Anterior vena cava (tissue), 1 donor: Measurements from ENCODE around the genes PLEKHG5, TAS1R1 and TNFRSF9.

- PRO-cap = no peak
Measured at GRCh38 chr1:6440227-6441233, 16.0 kb downstream of the ESPN start.

- PRO-cap = no peak
Measured at GRCh38 chr1:6447632-6448712, 18.0 kb downstream of the TNFRSF25 start.

GRCh38 chr1:6448898-6449644, 16.9 kb downstream of the TNFRSF25 start:
- PRO-cap = no peak

- PRO-cap = no peak
Measured at GRCh38 chr1:6450638-6451559, 15.1 kb downstream of the TNFRSF25 start.

DNA sequence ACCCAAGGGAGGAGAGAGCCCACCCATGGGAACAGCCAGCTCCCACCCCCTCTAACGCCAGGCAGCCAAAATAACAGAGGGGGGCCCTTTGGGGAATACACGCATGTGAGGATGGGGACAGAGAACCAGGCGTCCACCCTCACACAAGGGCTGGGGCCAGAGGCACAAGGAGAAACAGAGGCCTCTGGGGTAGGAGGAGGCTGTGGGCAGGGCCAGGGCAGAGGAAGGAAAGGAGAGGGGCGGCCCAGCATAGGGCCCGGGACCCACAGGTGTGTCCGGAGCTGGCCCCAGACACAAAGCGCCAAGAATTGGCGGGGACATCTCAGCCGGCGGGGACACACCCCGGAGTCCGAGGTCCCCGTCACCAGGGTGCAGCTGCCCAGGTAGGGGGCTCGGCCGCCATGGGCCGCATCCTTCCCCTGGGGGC, 6.7 kb downstream of the PLEKHG5 start:
- PRO-cap = no peak

DNA sequence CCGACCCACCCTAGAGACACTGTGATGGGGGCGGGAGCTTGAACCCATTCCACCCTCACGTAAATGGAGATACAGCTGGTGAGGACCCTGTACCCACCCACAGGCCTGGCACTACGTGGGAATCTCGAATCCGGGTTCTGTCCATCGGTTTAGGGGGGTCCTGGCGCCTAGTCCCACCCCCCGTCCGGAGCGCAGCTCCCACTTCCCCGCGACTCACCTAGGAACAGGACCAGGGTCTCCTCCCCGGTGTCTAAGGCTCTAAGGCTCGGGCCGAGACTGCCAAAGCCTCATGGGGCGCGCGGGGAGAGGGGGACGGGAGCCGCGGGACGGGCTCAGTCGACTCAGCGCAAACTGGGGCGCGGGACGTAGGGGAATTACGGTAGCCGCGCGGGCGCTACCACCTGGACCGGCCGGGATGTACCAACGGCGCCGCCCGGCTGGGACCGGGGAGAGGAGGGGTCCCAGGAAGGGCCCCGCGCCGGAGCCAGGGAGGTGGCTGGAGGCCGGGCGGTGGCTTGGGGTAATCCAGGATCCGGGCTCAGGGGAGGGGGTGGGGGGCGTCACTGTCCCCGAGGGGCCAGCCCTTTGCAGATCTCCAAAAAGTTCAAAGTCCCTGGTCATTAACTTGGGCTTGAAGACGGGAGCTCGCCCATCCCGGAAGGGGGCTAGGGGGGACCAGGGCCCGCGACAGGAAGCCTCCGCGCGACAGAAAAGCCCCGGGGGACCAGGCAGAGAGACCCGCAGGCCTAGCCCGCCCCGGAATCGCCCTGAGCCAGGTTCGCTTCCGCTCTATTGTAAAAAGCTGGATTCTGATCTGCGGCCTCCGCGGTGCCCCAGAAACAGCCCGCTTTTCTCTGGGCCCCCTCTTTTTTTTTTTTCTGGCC, 997 bp downstream of the PLEKHG5 start:
- PRO-cap = unidirectional peak, minus-strand start at position 353 of the sequence

GRCh38 chr1:6491112-6492118, at the start of gene PLEKHG5:
Gene PLEKHG5, minus strand, starts transcription at chr1:6491667.
- PRO-cap = no peak

- PRO-cap = no peak
Measured at GRCh38 chr1:6496202-6496791, 4.8 kb upstream of the PLEKHG5 start.

GRCh38 chr1:6501722-6503224, 10.8 kb upstream of the PLEKHG5 start:
- PRO-cap = no peak

DNA sequence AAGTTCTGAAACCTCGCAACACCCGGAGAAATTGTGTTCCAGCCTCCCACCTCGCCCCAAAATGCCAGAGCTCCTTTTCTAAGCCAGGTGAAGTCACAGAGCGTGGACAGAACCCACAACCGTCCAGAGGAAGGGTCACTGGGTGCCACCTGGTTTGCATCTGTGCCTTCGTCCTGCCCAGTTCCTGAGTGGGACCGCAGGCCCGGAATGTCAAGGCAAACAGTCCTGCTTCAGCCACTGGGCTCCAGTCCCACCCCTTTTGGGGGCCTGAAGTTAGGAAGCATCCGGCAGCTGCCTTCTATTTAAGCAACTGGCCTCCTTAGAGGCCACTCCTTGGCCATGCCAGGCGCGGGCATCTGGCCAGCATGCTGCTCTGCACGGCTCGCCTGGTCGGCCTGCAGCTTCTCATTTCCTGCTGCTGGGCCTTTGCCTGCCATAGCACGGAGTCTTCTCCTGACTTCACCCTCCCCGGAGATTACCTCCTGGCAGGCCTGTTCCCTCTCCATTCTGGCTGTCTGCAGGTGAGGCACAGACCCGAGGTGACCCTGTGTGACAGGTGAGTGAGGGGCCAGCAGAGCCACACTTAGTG, at the start of gene TAS1R1:
TSS of gene TAS1R1 (plus strand) at position 299 of the 589 bp plus-strand sequence.
- PRO-cap = no peak

GRCh38 chr1:7150683-7151128, 365.5 kb downstream of the CAMTA1 start:
- PRO-cap = no peak

- PRO-cap = bidirectional peak, plus-strand start at chr1:7471136, minus-strand start at chr1:7470987
Measured at GRCh38 chr1:7470870-7471584, 300.1 kb upstream of the VAMP3 start.

- PRO-cap = no peak
Measured at GRCh38 chr1:7572771-7573183, 198.3 kb upstream of the VAMP3 start.

- PRO-cap = bidirectional peak, plus-strand start at chr1:7704716, minus-strand start at chr1:7704599
Measured at GRCh38 chr1:7704434-7705193, 66.5 kb upstream of the VAMP3 start.

GRCh38 chr1:7780628-7781231, 3.4 kb upstream of the PER3 start:
- PRO-cap = no peak

- PRO-cap = no peak
Measured at GRCh38 chr1:7940540-7941246, at the start of gene TNFRSF9. Gene TNFRSF9, minus strand, starts transcription at chr1:7940839.

- PRO-cap = no peak
Measured at GRCh38 chr1:7960065-7960652, 1.4 kb upstream of the PARK7 start.

DNA sequence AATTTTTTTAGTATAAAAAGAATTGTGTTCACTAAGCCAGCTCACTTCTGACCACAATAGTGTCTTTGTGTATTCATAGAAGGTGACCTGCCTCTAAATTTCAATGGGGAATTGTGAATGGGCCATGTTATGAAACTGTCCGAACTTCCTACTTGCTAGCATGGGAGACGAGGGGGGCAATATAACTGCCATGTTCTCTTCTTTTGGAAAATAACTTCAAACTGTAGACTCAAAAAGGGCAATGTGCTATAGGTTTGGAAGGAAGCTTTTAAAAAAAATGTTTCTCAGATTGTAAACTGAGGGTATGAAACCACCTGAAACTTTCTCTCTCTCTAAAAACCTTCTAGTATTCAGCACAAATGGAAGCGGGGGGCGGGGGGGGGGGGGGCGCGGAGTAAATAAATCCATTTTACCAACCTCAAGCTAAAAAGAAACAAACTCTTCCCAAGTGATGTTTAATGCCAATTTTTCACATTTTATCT, 8.1 kb downstream of the ERRFI1 start:
- PRO-cap = no peak

GRCh38 chr1:8116918-8117346, 90.8 kb upstream of the ERRFI1 start:
- PRO-cap = no peak

GRCh38 chr1:8154612-8155090, 128.5 kb upstream of the ERRFI1 start:
- PRO-cap = no peak